Measurements from ENCODE around the genes TPPP and ZDHHC11B.

GRCh38 chr5:90876-91802 lies 829 bp upstream of the PLEKHG4B start:
- RAMPAGE, long total RNA = no peak
- RRBS, 2 experiments = no CpG with 5 or more reads among the region's 20 CpGs
CAGE:
- cytosol, long polyA minus RNA = no peak
- cytosol, long polyA plus RNA = no peak
- long polyA plus RNA = no peak
- nucleolus, long total RNA = no peak
- nucleus, long polyA plus RNA = no peak
- nucleus, long total RNA = no peak

GRCh38 chr5:190398-190973 lies 809 bp upstream of the LRRC14B start:
- RAMPAGE, long total RNA = no peak
- RRBS, 2 experiments = no CpG with 5 or more reads among the region's 12 CpGs
CAGE:
- cytosol, long polyA minus RNA = no peak
- cytosol, long polyA plus RNA = no peak
- long polyA plus RNA = no peak
- nucleolus, long total RNA = no peak
- nucleus, long polyA plus RNA = no peak
- nucleus, long total RNA = no peak

DNA sequence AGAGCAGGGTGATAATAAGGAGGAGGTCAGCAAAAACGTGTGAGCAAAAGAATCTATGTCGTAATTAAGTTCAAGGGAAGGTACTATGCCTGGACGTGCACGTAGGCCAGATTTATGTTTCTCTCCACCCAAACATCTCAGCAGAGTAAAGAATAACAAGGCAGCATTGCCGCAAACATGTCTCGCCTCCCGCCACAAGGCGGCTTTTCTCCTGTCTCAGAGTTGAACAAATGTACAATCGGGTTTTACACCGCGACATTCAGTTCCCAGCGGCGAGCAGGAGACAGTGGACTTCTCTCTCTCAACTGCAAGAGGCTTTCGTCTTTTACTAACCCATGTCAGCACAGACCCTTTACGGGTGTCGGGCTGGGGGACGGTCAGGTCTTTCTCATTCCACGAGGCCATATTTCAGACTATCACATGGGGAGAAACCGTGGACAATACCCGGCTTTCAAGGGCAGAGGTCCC lies 5.7 kb downstream of the LRRC14B start:
- RAMPAGE, long total RNA = no peak
- RRBS, 2 experiments = no CpG with 5 or more reads among the region's 20 CpGs
CAGE:
- cytosol, long polyA minus RNA = no peak
- cytosol, long polyA plus RNA = no peak
- long polyA plus RNA = no peak
- nucleolus, long total RNA = no peak
- nucleus, long polyA plus RNA = no peak
- nucleus, long total RNA = no peak

GRCh38 chr5:200826-201575 lies 9.7 kb downstream of the LRRC14B start:
- RAMPAGE, long total RNA = no peak
- RRBS, 2 experiments = no CpG with 5 or more reads among the region's 10 CpGs
CAGE:
- cytosol, long polyA minus RNA = no peak
- cytosol, long polyA plus RNA = no peak
- long polyA plus RNA = no peak
- nucleolus, long total RNA = no peak
- nucleus, long polyA plus RNA = no peak
- nucleus, long total RNA = no peak

GRCh38 chr5:206850-207731 lies 10.9 kb downstream of the CCDC127 start:
- RAMPAGE, long total RNA = no peak
- RRBS, 2 experiments = 91 to 94% methylated on average over 4 of the region's 17 CpGs
CAGE:
- cytosol, long polyA minus RNA = no peak
- cytosol, long polyA plus RNA = no peak
- long polyA plus RNA = no peak
- nucleolus, long total RNA = no peak
- nucleus, long polyA plus RNA = no peak
- nucleus, long total RNA = no peak

DNA sequence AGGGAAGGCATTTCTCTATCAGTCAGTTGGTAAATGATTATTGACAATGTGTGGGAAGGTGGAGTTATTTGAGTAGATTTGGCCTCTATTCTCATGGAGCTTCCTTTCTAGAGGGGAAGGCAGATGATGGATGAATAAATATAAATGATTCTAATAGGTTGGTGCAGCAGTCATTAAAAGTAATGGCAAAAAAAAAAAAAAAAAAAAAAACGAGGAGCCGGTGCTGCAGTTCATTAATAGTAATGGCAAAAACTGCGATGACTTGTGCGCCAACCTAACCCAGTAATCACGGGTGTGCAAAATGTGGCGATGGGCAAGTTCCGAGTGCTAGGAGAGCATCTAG lies 8.1 kb downstream of the PDCD6 start:
- RAMPAGE, long total RNA = no peak
- RRBS, 2 experiments = no CpG with 5 or more reads among the region's 7 CpGs
CAGE:
- cytosol, long polyA minus RNA = no peak
- cytosol, long polyA plus RNA = no peak
- long polyA plus RNA = no peak
- nucleolus, long total RNA = no peak
- nucleus, long polyA plus RNA = no peak
- nucleus, long total RNA = no peak

GRCh38 chr5:280787-281501 lies 9.5 kb downstream of the PDCD6 start:
- RAMPAGE, long total RNA = no peak
- RRBS, 2 experiments = no CpG with 5 or more reads among the region's 10 CpGs
CAGE:
- cytosol, long polyA minus RNA = no peak
- cytosol, long polyA plus RNA = no peak
- long polyA plus RNA = no peak
- nucleolus, long total RNA = no peak
- nucleus, long polyA plus RNA = no peak
- nucleus, long total RNA = no peak

DNA sequence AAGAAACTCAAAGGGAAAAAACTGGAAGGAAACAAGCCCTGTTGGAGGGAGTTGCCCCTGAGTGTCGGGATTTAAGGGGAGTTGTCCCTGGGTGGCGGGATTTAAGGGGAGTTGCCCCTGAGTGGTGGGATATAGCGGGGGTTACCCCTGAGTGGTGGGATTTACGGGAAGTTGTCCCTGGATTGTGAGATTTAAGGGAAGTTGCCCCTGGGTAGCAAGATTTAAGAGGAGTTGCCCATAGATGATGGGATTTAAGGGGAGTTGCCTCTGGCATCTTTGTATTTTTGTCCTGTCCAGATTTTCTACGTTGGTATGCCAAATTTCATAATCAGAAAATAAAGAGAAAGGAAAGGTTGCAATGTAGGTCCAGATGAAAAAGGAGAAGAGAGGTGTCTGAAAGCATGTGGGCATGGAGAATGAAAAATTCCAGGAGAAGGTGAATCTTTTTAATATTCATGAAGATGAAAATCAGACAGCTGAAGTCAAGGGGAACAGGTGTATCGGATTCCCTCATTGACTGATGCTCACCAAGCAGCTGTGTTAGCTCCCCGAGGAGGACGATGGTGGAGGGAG lies 1.7 kb downstream of the EXOC3 start:
- RAMPAGE, long total RNA = no peak
- RRBS, 2 experiments = no CpG with 5 or more reads among the region's 8 CpGs
CAGE:
- cytosol, long polyA minus RNA = no peak
- cytosol, long polyA plus RNA = no peak
- long polyA plus RNA = no peak
- nucleolus, long total RNA = no peak
- nucleus, long polyA plus RNA = no peak
- nucleus, long total RNA = no peak

DNA sequence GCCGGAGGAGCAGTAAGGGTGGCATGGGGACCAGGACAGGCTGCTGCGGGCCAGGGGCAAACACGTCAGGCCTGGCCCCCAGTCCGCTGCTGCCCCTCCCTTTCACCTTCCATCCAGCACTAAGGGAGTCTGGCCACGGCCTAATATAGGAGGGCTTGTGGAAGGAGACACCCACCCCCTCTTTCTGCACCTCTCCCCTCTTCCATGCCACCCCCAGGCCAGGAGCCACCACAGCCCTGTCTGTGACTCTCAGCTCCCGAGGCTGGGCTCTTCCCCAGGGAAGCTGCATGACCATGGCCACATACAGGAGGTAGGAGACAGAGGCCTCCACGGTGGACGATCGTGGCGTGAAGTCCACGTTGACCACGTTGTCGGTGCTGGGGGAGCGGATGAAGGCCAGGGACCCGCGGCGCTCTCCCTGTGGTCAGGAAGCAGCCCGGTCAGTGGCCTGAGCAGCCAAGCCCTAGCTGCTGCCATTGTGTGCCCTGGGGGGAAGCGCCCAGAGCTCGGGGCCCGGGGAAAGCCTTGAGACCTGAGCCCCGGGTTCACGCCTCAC lies 34.1 kb downstream of the EXOC3 start:
- RAMPAGE, long total RNA = no peak
- RRBS, 2 experiments = 28 to 53% methylated on average over 4 of the region's 23 CpGs
CAGE:
- cytosol, long polyA minus RNA = no peak
- cytosol, long polyA plus RNA = no peak
- long polyA plus RNA = no peak
- nucleolus, long total RNA = no peak
- nucleus, long polyA plus RNA = no peak
- nucleus, long total RNA = no peak

DNA sequence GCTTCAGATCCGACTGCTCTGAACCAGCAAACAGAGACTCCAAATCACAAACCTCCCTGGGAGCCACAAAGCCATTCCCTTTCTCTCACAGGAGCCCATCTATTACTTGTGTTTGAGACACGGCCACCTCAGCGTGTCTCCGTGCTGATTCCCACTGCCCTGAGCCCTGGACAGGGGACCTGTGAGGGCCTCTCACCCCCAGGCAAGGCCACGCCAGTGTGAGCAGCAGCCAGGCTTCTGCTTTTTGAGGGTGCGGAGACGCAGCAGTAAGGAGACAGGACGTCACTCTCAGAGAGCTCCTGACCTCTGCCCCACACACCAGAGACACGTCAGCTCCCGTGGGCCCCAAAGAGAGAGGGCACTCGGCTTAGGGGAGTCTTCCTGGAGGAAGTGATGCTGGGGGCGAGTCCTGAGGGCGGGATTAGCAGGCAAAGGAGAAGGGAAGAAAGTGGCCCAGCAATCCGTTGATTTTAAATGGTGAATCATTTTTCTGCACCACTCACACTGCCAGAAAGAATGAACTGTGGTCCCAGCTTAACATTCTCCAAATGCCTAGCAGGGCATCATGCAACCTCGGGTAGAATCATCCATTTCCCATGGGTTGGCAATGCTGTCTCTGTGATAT lies 24.0 kb upstream of the SLC9A3 start:
- RAMPAGE, long total RNA = no peak
- RRBS, 2 experiments = no CpG with 5 or more reads among the region's 15 CpGs
CAGE:
- cytosol, long polyA minus RNA = no peak
- cytosol, long polyA plus RNA = no peak
- long polyA plus RNA = no peak
- nucleolus, long total RNA = no peak
- nucleus, long polyA plus RNA = no peak
- nucleus, long total RNA = no peak

GRCh38 chr5:554997-555466 lies 30.8 kb upstream of the SLC9A3 start:
- RAMPAGE, long total RNA = no peak
- RRBS, 2 experiments = 77 to 82% methylated on average over 8 of the region's 20 CpGs
CAGE:
- cytosol, long polyA minus RNA = no peak
- cytosol, long polyA plus RNA = no peak
- long polyA plus RNA = no peak
- nucleolus, long total RNA = no peak
- nucleus, long polyA plus RNA = no peak
- nucleus, long total RNA = no peak

- RAMPAGE, long total RNA = no peak
- RRBS, 2 experiments = 2 to 6% methylated on average over 19 to 34 of the region's 115 CpGs
CAGE:
- cytosol, long polyA minus RNA = no peak
- cytosol, long polyA plus RNA = no peak
- long polyA plus RNA = no peak
- nucleolus, long total RNA = no peak
- nucleus, long polyA plus RNA = no peak
- nucleus, long total RNA = no peak
Measured at GRCh38 chr5:693117-693893, at the start of gene TPPP. Gene TPPP, minus strand, starts transcription at chr5:693352.

DNA sequence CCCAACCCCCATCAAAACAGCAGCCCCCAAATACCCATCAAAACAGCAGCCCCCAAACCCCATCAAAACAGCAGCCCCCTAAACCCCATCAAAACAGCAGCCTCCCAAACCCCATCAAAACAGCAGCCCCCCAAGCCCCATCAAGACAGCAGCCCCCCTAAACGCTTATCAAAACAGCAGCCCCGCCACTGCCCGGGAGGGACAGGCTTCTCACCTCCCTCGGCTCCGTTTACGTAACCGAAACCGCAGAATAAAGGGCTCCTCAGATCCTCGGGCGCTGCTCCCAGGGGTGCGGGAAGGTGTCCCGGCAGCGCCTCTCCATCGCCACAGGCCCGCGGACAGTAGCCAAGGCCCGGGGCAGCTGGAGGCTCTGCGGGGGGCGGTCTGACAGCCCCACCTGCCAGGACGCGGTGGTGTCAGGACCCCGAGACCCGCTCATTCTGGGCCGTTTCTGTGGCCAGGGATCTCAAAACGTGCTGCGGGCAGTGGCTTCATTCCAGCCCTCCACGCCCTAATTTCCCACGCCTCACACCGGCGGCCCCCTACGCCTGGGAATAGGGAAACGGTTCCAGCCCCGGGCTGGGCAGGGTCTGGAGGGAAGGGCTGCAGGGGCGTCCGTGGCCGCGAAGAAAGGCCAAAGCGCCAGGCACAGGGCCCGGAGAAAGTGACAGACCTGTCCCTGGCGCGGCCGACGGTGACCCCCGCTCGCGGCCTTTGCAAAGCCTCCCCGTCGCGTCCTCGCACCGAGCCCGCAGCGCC lies 622 bp downstream of the ZDHHC11B start:
- RAMPAGE, long total RNA = no peak
- RRBS, 2 experiments = 3 to 5% methylated on average over 1 of the region's 53 CpGs
CAGE:
- cytosol, long polyA minus RNA = no peak
- cytosol, long polyA plus RNA = no peak
- long polyA plus RNA = no peak
- nucleolus, long total RNA = no peak
- nucleus, long polyA plus RNA = no peak
- nucleus, long total RNA = no peak

GRCh38 chr5:784487-785333 lies at the start of gene ZDHHC11B:
Gene ZDHHC11B, minus strand, starts transcription at chr5:784729.
- RAMPAGE, long total RNA = no peak
- RRBS, 2 experiments = 2 to 4% methylated on average over 5 to 16 of the region's 105 CpGs
CAGE:
- cytosol, long polyA minus RNA = no peak
- cytosol, long polyA plus RNA = no peak
- long polyA plus RNA = no peak
- nucleolus, long total RNA = no peak
- nucleus, long polyA plus RNA = no peak
- nucleus, long total RNA = no peak

- RAMPAGE, long total RNA = no peak
- RRBS, 2 experiments = no CpG with 5 or more reads among the region's 7 CpGs
CAGE:
- cytosol, long polyA minus RNA = no peak
- cytosol, long polyA plus RNA = no peak
- long polyA plus RNA = no peak
- nucleolus, long total RNA = no peak
- nucleus, long polyA plus RNA = no peak
- nucleus, long total RNA = no peak
Measured at GRCh38 chr5:800821-801528, 16.4 kb upstream of the ZDHHC11B start.

- RAMPAGE, long total RNA = no peak
- RRBS, 2 experiments = no CpG with 5 or more reads among the region's 51 CpGs
CAGE:
- cytosol, long polyA minus RNA = no peak
- cytosol, long polyA plus RNA = no peak
- long polyA plus RNA = start-site peak on the minus strand at chr5:891683-891809, 45 and 60 reads in 2 replicates
- nucleolus, long total RNA = start-site peak on the plus strand at chr5:891651-891685, 19 reads; start-site peak on the minus strand at chr5:891719-891735, 17 reads; start-site peak on the minus strand at chr5:891797-891853, 20 reads
- nucleus, long polyA plus RNA = start-site peak on the minus strand at chr5:891795-891809, 19 and 18 reads in 2 replicates
- nucleus, long total RNA = no peak
Measured at GRCh38 chr5:891051-892148, 1.2 kb downstream of the BRD9 start.

DNA sequence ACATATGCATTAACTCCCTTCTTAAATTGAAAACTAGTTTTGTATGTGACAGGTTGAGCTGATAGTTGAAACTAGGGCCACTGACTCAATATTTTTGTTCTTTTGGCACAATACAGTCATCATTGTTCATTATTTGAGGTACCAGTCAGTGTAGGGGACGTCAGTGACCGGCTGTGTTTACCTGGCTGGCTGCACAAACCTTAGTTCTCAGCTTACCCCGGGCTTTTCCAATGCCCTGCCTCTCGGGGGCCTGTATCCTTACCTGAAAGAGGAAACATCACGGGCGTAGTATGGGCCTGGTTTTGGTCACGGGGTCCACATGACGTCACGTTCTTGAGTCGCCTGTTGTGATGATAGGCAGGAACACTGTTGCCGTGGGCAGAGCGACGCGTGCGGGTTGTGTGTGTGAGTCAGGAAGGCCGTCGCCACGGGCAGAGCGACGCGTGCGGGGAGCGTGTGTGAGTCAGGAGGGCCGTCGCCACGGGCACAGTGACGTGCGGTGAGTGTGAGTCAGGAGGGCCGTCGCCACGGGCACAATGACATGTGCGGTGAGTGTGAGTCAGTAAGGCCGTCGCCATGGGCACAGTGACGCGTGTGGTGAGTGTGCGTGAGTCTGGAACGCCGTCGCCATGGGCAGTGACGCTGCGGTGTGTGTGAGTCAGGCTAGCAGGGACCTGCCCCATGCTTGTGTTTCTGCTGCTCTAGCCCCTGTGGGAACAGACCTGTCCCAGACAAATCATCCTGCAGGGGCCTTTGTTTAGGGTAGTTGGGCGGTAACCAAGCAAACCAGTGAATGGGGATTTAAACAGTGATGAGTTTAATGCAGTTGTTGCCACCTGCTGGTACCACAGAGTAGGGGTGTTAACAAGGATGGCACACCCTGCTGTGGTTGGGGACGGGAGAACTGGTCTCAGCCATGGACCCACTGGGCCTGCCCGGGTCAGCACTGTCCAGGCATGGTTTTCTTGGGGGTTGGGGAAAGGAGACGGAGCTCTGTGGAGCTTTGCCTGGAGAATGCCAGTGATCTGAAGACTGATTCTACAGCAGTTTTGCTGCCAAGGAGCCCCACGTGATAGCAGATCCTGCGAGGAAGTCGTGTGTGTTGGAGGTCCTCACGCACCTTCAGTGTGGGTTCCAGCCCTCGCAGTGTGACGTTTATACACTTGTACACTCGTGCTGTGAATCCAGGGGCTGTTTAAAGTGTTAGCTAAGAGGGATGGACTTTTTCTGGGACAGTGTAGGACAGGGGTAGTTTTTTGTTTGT lies 19.8 kb downstream of the TRIP13 start:
- RAMPAGE, long total RNA = no peak
- RRBS, 2 experiments = 90 to 97% methylated on average over 1 to 2 of the region's 53 CpGs
CAGE:
- cytosol, long polyA minus RNA = no peak
- cytosol, long polyA plus RNA = no peak
- long polyA plus RNA = no peak
- nucleolus, long total RNA = no peak
- nucleus, long polyA plus RNA = no peak
- nucleus, long total RNA = no peak

DNA sequence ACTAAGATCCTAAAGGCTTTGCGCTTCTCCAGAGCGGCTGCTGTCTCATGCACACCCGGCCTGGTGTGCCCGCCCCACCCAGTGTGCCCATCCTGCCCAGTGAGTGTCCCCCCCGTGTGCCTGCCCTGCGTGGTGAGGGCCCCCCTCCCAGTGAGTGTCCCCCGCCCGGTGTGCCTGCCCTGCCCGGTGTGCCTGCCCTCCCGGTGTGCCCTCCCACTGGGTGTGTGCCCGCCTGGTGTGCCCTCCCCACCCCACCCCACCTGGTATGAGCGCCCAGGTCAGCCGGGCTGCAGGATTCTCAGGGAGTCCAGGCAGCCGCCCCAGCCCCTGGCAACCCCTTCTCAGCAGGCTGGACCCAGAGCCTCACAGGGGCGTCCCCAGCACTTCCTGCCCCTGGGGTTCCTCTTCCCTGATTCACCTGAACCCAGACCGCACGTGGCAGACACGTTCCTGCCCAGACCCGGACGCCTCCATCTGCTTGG lies 48.5 kb upstream of the NKD2 start:
- RAMPAGE, long total RNA = no peak
- RRBS, 2 experiments = 73 to 78% methylated on average over 4 to 6 of the region's 20 CpGs
CAGE:
- cytosol, long polyA minus RNA = no peak
- cytosol, long polyA plus RNA = no peak
- long polyA plus RNA = no peak
- nucleolus, long total RNA = no peak
- nucleus, long polyA plus RNA = no peak
- nucleus, long total RNA = no peak

- RAMPAGE, long total RNA = no peak
- RRBS, 2 experiments = no CpG with 5 or more reads among the region's 44 CpGs
CAGE:
- cytosol, long polyA minus RNA = no peak
- cytosol, long polyA plus RNA = no peak
- long polyA plus RNA = no peak
- nucleolus, long total RNA = no peak
- nucleus, long polyA plus RNA = no peak
- nucleus, long total RNA = no peak
Measured at GRCh38 chr5:1061317-1061779, 50.5 kb downstream of the SLC12A7 start.

DNA sequence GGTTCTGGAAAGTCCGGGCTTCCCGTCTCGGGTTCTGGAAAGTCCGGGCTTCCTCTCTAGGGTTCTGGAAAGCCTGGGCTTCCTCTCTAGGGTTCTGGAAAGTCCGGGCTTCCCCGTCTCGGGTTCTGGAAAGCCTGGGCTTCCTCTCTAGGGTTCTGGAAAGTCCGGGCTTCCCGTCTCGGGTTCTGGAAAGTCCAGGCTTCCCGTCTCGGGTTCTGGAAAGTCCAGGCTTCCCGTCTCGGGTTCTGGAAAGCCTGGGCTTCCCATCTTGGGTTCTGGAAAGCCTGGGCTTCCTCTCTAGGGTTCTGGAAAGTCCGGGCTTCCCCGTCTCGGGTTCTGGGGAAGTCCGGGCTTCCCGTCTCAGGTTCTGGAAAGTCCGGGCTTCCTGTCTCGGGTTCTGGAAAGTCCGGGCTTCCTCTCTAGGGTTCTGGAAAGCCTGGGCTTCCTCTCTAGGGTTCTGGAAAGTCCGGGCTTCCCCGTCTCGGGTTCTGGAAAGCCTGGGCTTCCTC lies 29.6 kb downstream of the SLC12A7 start:
- RAMPAGE, long total RNA = no peak
- RRBS, 2 experiments = no CpG with 5 or more reads among the region's 25 CpGs
CAGE:
- cytosol, long polyA minus RNA = no peak
- cytosol, long polyA plus RNA = no peak
- long polyA plus RNA = no peak
- nucleolus, long total RNA = no peak
- nucleus, long polyA plus RNA = no peak
- nucleus, long total RNA = no peak